Ureter (tissue), 1 donor: ENCODE measurements around the genes LOXL4, GOT1, ENTPD7, ERLIN1, WNT8B and SLF2.

DNA sequence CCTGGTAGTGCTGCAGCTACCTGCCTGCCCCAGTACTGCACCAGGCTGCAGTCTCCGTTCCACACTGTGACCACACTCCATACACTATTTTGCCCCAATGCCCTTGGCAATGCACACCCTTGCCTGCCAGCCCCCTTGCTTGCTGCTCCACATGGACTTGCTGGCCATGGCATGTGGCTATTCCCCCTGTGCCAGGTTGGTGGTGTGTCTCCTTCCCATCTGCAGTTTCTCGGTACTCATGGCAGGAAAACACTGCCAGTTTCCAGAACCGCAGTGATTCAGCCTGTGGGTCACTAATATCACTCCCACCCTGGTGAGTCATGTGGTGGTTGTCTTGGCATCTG, 32.6 kb downstream of the GOLGA7B start:
- PRO-cap: no peak

GRCh38 chr10:97888842-97889504, 39.3 kb downstream of the GOLGA7B start:
- PRO-cap: no peak

DNA sequence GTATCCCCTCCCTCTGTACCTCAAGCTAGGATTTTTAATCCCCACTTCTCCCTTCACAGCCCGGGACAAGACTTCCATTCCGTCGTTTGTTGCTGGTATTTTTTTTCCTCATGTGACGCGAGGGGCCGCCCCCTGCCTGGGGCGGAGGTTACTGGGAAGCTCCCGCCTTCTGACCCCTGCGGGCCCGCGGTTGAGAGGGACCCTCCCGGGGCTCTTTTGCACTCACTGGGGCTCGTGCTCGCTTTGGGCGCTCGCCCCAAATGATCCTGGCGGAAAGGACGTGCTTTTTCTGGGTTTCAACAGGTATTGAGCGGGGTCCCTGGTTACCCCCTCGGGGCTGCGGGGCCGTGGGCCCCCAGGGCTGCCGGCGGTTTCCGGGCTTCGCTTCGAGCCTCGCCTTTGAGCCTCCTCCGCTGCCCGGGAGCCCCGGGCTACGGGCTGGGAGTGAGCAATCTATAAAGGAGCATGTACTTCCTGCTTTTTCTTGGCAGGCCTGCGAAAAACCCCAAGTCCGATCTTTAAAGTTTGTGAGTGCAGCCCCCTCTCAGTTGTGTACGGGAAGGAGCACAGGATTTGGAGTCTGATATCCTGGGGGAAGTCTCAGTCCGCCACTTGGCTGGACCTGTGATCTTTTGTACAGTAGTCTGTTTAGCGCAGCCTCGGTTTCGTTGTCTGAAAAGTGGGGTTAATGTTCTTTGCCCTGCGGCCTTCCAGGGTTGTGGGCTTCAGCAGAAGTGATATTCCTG, 438 bp downstream of the R3HCC1L start:
- PRO-cap: unidirectional peak, plus-strand start at position 172 of the sequence; unidirectional peak, minus-strand start at position 433 of the sequence

DNA sequence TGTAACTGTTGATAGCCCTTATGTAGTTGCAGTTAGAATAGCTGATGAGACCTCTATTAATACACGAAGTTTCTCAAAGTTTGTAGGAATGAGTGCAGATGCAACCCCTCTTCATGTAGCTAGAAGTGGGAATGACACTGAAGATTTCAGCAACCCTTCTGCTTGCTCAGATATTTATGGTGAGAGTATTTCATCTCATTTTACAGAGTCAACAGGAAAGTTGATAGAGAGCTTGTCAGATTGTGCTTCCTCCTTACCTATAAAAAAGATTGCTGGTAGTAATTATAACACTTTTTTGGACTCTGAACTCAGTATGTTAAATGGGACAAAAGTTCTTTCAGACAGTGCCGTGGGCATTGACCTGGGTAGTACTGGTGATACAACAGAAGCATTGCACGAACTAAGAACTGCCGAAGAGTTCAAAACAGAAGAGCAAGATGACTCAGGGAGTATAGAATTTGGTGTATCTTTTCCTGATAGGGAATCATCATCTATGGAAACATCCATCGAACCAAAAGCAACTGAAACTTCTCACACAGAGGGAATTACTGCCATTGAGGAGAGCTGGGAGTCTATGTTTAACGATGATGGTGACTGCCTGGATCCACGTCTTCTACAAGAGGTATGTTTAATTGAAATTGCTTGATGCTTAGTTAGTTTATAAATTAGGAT, 58.6 kb downstream of the LOXL4 start:
- PRO-cap: no peak

- PRO-cap: bidirectional peak, plus-strand start at chr10:98268148, minus-strand start at chr10:98268119; bidirectional peak, plus-strand start at chr10:98268278, minus-strand start at chr10:98268210
Observed at GRCh38 chr10:98267576-98268866, at the start of gene LOXL4. Gene LOXL4, minus strand, starts transcription at chr10:98268194.

GRCh38 chr10:98391427-98391990, 23.5 kb downstream of the PYROXD2 start:
- PRO-cap: no peak

DNA sequence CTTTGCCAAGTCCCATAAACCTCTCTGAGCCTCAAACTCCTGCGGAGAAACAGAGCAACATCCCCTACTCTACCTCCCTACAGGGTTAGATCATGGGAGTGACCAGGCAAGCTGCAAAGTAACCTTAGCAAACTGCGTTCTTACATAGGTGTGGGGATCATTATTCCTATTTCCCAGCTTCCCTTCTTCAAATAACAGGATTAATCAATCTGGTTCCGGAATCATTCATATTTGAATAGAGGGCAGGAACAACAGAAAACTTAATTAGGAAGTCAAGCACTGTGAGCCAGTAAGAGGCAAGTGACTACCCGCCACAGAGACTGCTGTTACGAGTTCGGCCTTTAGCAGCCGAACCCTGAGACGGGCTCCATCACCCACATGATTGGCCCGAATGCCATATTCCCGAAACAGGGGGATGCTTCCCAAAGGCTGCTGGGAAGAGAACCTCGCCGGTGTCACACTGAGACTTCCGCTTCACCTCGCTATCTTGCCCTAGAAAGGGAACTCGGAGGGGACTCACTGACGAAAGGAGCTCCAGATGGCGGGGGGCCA, 802 bp downstream of the HPS1 start:
- PRO-cap: unidirectional peak, plus-strand start at position 485 of the sequence

GRCh38 chr10:99395062-99395671, 35.3 kb downstream of the GOT1 start:
- PRO-cap: no peak

GRCh38 chr10:99430019-99430777, at the start of gene GOT1:
Gene GOT1, minus strand, starts transcription at chr10:99430624.
- PRO-cap: bidirectional peak, plus-strand start at chr10:99430936, minus-strand start at chr10:99430624

DNA sequence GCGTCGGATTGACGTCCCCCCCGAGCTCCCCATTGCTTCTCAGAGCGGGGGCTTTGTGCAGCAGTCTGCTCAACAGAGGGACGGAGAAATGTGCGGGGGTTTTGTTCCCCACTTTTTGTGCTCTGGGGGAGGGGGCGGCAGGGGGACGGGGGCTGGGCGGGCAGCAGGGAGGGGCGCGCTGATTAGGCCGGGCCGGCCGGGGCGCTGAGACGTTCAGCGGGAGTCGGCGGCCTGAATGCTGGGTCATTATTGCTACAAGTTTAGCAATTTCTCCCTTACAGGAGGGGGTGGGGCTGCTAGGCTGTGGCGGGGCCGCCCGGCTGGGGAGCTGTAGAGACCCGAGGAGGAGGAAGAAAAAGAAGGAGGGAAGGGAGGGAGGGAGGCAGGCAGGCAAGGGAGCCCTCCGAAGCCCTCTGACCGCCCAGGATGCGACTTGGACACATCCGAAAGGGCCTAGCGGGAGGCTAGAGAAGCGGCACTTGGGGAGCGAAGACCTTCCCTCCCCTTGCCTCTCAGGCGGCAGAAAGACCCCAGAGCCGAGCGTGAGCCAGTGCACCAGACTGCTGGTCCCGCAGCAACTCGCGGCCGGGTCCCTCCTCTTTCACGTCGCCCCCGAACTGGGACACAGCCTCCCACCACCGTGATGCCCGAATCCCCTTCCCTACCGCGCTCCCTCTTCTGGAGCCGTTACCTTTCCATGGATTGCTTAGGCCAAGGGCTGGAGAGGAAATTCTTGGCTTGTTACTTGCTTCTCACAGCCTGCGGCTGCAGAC, 4.7 kb downstream of the NKX2-3 start:
- PRO-cap: no peak

GRCh38 chr10:99659123-99659616, at the start of gene ENTPD7:
Gene ENTPD7, plus strand, starts transcription at chr10:99659509.
- PRO-cap: bidirectional peak, plus-strand start at chr10:99659519, minus-strand start at chr10:99659267

DNA sequence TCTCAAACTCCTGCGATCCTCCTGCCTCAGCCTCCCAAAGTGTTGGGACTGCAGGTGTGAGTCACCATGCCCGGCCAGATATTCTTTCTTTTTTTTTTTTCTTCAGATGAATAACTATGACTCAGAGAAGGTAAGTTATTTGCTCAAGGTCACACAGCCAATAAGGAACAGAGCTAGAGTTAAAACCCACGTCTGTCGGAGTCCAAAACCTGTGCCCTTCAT, 28.2 kb upstream of the DNMBP start:
- PRO-cap: no peak

DNA sequence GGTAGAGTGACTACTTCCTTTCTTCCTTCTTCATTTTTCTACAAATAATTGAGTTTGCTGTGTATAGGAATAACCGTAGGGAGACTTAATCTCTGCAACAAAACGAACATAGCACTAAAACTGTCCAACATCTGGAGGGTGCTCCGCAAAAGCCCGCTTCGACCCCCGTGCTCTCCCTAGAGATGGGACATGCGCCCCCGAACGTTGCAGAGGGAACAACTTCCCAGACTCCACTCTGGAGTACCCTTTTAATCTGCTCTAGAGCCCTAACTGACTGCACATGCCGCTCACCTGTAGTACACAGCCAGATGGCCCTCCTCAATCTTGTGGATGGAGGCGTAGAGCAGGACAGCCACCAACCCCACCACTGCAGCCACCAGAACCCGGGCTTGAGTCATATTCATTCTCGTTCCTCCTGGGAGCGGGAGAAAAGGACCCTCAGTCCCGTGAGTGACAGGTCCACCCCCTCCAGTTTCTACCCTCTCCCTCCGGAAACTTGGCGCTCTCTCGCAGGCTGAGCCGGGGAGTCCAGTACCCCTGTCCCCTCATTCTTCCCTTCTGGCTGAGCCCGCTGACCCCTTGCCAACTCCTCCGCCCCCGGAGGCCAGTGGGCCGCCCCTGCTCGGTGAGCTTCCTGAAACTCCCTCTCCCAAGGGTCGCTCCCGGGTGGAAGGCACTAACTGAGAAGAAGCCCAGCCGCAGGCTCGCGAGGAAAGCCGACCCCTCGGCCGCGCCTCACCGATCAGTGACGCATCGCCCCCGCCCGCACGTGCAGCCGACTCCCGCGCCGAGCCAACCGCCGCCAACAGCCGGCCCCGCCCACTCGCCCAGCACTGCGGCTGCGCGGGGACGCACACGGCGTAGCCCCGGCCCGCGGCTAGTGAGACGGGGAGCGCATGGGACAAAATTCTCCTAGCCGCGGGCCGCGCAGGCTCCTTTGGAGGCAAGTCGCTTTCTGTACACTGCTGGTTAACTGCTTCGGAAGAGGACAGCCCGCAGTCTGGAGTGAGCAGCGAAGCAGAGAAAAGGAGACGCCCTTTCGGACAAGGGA, at the start of gene ERLIN1:
Gene ERLIN1, minus strand, starts transcription at position 807 of the 1,051 bp plus-strand sequence.
- PRO-cap: bidirectional peak, plus-strand start at position 998 of the sequence, minus-strand start at position 807 of the sequence

DNA sequence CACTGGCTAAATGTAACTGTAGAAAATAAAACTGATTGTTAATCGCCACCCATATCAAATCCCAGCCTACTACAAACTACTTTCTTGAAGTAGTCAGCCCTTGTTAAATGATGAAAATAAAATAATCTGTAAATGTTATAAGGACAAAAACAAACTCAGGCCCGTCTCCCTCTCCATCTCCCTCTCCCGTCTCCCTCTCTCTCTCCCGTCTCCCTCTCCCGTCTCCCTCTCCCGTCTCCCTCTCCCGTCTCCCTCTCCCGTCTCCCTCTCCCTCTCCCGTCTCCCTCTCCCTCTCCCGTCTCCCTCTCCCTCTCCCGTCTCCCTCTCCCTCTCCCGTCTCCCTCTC, 8.7 kb upstream of the CWF19L1 start:
- PRO-cap: no peak

DNA sequence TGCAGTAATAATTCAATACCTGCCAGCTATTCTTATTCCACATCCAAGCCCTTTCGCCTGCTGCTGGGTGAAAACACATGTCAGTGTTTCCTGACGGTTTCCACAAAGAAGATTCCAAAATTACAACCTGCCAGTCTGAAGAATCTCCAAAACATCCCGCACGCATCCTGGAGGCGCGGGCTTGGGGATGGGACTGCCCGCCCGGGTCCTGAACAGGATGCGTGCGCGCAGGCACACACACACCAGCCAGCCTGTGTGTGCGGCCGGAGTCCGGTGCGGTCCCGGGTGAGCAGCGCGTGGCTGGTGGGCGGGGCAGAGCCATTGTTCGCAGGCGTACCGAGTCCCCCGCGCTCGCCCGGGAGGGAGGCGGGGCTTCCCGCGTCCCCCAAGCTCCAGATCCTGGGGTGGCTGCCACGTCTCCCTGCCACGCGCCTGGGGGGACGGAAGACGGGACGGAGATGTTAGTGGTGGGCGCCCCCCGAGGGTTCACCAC, 718 bp upstream of the SCD start:
- PRO-cap: bidirectional peak, plus-strand start at position 321 of the sequence, minus-strand start at position 250 of the sequence

GRCh38 chr10:100462918-100463194, at the start of gene WNT8B:
Gene WNT8B, plus strand, starts transcription at chr10:100463009.
- PRO-cap: no peak

DNA sequence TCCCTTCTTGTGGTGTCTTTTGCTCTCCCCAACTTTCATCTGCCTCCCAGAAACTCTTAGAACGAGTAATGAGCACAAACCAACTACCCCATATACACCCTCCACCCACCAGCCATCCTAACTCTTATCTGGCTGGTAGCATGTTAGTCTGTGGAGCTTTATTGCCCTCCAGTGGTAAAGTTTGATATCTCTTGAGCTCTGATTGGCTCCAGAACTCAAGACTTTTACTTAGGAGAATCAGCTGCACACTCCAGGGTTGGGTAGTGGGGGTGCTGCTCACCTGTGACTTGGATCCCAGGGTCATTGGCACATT, 11.0 kb downstream of the SEC31B start:
- PRO-cap: no peak

GRCh38 chr10:100739236-100739687, 6.1 kb upstream of the PAX2 start:
- PRO-cap: no peak

DNA sequence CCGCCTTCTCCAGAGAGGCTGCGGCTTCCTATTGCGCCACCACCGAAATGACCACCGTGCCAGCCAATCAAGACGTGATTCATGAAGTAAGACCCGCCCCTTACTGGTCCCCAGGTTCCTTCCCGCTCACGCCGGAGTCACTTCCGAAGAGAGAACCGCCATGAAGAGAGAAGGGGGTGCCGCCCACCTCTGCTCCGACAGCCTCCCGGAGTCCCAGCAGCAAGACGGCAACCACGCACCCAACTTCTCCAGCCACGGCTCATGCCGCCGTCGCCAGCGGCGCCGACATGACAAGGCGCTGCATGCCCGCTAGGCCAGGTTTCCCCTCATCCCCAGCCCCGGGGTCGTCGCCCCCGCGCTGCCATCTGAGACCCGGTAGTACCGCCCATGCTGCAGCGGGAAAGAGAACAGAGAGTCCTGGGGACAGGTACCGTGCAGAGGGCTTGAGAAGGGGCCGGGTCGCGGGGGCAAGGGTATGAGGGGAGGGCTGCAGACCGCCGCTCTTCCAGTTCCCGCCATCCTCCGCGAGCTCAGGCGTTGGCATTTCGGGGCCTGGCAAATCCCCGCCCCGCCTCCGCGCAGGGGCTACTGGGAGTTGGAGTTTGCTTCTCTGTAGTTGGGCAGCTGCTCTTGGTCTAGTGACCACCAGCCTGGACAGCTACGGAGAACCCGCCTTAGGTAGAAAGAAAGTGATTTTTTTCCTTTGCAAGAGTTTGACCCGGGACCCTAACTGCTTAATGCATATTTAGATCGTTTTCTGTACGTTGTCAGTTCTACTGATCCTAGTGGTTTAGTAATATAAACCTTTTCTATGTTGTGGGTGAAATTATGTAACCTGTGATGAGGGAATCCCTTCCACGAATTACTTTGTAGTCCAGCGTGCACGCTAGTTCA, at the start of gene SLF2:
Gene SLF2, plus strand, starts transcription at position 140 of the 894 bp plus-strand sequence.
- PRO-cap: bidirectional peak, plus-strand start at position 140 of the sequence, minus-strand start outside the sequence; bidirectional peak, plus-strand start at position 641 of the sequence, minus-strand start at position 523 of the sequence

GRCh38 chr10:101032207-101033023, 1.4 kb downstream of the SFXN3 start:
- PRO-cap: bidirectional peak, plus-strand start at chr10:101032466, minus-strand start at chr10:101032387